HepG2 (cell line): Measurements from ENCODE around the genes MRGPRE and ART1.

DNA sequence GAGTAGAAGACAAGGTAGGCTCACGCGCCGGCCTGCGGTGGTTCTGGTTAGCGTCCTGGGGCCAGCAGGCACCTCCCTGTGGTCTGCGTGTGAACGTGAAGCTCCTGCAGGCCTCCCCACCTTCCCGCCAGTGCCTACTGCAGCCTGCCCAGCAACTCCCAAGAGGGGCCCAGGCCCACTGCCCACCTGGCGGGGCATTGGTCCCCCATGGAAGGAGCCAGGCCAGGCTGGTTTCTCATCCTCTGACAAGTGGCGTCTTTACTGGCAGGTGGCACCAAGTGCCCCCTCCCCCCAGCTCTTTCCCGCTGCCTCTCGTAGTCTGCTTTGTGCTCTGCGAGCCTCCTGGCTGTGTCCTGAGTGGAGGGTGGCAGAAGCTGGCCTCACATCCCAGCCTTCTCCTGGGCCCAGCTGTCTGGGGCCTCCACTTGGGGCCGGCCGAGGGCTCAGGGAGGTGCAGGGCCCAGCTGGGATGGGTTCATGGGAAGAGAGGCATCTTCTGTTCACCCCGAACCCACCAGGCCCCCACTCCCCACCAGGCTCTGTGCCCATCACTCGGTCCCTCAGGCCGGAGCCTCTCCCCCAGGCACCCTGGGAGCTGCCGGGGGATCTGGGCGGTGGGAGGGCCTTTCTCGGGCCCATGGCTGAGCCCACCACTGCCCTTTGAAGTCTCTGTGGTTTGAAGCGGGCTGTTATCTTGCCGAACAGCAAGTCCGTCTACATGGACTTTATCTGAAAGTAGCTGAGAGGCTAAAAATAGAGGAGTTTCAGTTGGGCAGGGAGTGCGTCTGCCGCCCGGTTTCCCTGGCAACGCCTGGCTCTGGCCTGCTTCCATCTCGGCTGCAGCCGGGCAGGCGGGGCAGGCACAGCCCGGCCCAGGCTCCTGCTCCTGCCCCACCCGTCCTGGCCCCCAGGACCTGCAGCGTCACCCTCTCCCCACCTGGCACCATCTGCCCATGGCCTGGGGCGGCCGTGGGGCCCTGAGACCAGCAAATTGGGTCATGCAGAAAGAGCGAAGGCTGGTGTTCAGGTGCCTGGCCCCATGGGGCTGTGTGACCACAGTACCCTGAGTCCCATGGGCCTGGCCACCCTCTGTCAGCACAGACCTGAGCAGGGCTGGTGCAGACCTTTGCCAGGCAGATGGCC is 107.2 kb downstream of the CDKN1C start:
- RRBS, 2 experiments = 6 to 8% methylated on average over 4 of the region's 37 CpGs
CAGE:
- cytosol, long polyA minus RNA = no peak
- cytosol, long polyA plus RNA = no peak
- long polyA plus RNA = no peak
- nucleus, long polyA minus RNA = no peak
- nucleus, long polyA plus RNA = no peak

DNA sequence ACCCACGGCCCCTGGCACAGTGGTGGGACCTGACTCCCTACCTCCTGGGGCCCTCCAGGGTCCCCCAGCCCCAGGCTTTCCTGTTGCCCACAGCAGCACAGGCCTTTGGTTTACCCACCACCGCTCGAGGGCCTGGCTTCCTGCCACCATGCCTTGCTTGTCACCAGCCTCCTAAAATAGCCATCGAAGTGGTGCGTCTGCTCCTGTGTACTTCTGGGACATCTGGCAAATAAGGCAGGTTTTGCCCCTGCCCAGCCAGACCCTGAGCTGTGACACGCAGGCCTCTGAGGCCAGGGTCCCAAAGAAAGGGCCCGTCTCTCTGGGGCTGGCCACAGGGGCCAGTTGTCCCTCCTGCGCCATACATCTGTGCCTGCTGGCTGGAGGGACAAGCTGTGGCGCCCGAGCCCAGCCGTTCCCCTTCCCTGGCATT is 12.5 kb downstream of the SLC22A18 start:
- RRBS, 2 experiments = no CpG with 5 or more reads among the region's 11 CpGs
CAGE:
- cytosol, long polyA minus RNA = no peak
- cytosol, long polyA plus RNA = no peak
- long polyA plus RNA = no peak
- nucleus, long polyA minus RNA = no peak
- nucleus, long polyA plus RNA = no peak

GRCh38 chr11:2943534-2944370 is 14.5 kb upstream of the PHLDA2 start:
- RRBS, 2 experiments = no CpG with 5 or more reads among the region's 16 CpGs
CAGE:
- cytosol, long polyA minus RNA = no peak
- cytosol, long polyA plus RNA = no peak
- long polyA plus RNA = no peak
- nucleus, long polyA minus RNA = no peak
- nucleus, long polyA plus RNA = no peak

- RRBS, 2 experiments = no CpG with 5 or more reads among the region's 5 CpGs
CAGE:
- cytosol, long polyA minus RNA = no peak
- cytosol, long polyA plus RNA = no peak
- long polyA plus RNA = no peak
- nucleus, long polyA minus RNA = no peak
- nucleus, long polyA plus RNA = no peak
Observed at GRCh38 chr11:2963674-2964024, 28.5 kb downstream of the NAP1L4 start.

DNA sequence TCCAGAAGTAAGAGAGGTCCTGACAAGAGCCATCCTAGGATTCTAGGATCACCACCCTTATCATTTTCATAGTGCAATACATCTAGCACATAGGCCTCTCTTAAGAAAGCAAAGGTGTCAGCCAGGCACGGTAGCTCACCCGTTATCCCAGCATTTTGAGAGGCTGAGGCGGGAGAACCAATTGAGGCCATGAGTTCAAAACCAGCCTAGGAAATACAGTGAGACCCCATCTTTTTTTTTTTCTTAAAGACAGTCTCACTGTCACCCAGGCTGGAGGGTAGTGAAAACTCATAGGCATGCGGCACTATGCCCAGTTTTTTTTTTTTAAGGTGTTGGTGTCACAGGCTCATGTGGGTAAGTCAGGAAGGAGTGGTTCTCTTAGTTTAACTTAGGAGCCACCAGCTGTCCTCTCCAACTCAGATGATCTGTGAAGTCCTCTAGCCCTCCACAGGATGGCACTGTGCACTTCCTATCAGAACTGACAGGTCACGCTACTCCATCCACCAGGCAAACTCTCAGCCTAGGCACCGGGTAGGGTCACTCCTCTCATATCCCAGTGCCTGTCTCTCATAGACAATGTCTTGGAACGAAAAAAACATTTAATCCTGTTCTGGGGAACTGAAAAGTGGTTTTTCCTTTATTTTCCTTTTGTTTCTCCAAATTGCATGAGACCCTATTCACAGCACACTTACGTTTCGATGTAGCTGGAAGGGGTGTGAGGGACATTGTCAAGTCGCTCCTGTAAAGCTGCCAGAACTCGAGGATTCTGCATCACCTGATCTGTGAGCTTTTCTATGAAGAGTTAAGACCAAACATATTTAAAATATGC is 16.6 kb downstream of the NAP1L4 start:
- RRBS, 2 experiments = no CpG with 5 or more reads among the region's 11 CpGs
CAGE:
- cytosol, long polyA minus RNA = no peak
- cytosol, long polyA plus RNA = no peak
- long polyA plus RNA = no peak
- nucleus, long polyA minus RNA = no peak
- nucleus, long polyA plus RNA = no peak

GRCh38 chr11:2989035-2989436 is 3.1 kb downstream of the NAP1L4 start:
- RRBS, 2 experiments = no CpG with 5 or more reads among the region's 6 CpGs
CAGE:
- cytosol, long polyA minus RNA = no peak
- cytosol, long polyA plus RNA = no peak
- long polyA plus RNA = no peak
- nucleus, long polyA minus RNA = no peak
- nucleus, long polyA plus RNA = no peak

GRCh38 chr11:3069370-3069778 is 12.2 kb upstream of the CARS1 start:
- RRBS, 2 experiments = no CpG with 5 or more reads among the region's 8 CpGs
CAGE:
- cytosol, long polyA minus RNA = no peak
- cytosol, long polyA plus RNA = no peak
- long polyA plus RNA = no peak
- nucleus, long polyA minus RNA = no peak
- nucleus, long polyA plus RNA = no peak

- RRBS, 2 experiments = no CpG with 5 or more reads among the region's 15 CpGs
CAGE:
- cytosol, long polyA minus RNA = no peak
- cytosol, long polyA plus RNA = no peak
- long polyA plus RNA = no peak
- nucleus, long polyA minus RNA = no peak
- nucleus, long polyA plus RNA = no peak
Observed at GRCh38 chr11:3072742-3073568, 15.7 kb upstream of the CARS1 start.

- RRBS, 2 experiments = no CpG with 5 or more reads among the region's 5 CpGs
CAGE:
- cytosol, long polyA minus RNA = no peak
- cytosol, long polyA plus RNA = no peak
- long polyA plus RNA = no peak
- nucleus, long polyA minus RNA = no peak
- nucleus, long polyA plus RNA = no peak
Observed at GRCh38 chr11:3090810-3091097, 33.5 kb upstream of the CARS1 start.

DNA sequence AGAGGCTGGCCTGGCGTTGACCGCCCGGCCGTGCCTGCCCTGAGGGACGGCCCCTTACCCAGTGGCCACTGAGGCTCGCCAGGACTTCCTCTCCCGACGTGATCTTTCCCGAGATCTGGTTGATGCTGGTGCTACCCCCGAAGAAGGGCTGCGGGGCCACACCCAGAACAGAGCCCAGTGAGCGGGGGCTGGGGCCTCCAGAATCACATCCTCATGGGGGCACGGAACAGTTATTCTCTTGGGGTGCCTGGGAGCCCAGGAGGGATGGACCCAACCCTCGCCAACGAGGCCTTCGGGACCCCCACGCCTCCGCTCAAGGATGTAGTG is 36.4 kb upstream of the CARS1 start:
- RRBS, 2 experiments = no CpG with 5 or more reads among the region's 18 CpGs
CAGE:
- cytosol, long polyA minus RNA = no peak
- cytosol, long polyA plus RNA = no peak
- long polyA plus RNA = no peak
- nucleus, long polyA minus RNA = no peak
- nucleus, long polyA plus RNA = no peak

GRCh38 chr11:3112059-3112884 is 52.8 kb downstream of the OSBPL5 start:
- RRBS, 2 experiments = no CpG with 5 or more reads among the region's 3 CpGs
CAGE:
- cytosol, long polyA minus RNA = no peak
- cytosol, long polyA plus RNA = no peak
- long polyA plus RNA = no peak
- nucleus, long polyA minus RNA = no peak
- nucleus, long polyA plus RNA = no peak

DNA sequence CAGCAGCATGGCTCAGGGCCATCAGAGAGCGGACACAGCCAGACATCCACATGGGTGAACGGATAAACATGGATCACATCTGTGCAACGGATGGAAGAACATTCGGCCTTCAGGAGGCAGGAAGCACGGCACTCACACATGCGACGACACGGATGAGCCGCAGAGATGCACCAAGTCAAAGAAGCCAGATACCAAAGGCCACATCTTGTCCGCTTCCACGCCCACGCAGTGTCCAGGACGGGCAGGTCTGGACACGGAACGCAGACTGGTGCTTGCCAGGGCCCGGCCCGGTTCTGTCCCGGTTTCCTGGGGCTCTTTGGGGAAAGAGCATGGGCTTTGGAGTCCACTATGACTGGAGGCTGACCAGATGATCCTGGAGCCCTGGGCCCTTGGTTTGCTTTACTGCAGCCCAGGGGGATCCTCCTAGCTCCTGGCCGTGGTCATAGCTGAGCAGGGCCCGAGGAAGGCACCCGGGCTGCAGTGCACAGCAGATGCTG is 21.7 kb downstream of the OSBPL5 start:
- RRBS, 2 experiments = no CpG with 5 or more reads among the region's 21 CpGs
CAGE:
- cytosol, long polyA minus RNA = no peak
- cytosol, long polyA plus RNA = no peak
- long polyA plus RNA = no peak
- nucleus, long polyA minus RNA = no peak
- nucleus, long polyA plus RNA = no peak

- RRBS, 2 experiments = no CpG with 5 or more reads among the region's 10 CpGs
CAGE:
- cytosol, long polyA minus RNA = no peak
- cytosol, long polyA plus RNA = no peak
- long polyA plus RNA = no peak
- nucleus, long polyA minus RNA = no peak
- nucleus, long polyA plus RNA = no peak
Observed at GRCh38 chr11:3155601-3155993, 9.5 kb downstream of the OSBPL5 start.

DNA sequence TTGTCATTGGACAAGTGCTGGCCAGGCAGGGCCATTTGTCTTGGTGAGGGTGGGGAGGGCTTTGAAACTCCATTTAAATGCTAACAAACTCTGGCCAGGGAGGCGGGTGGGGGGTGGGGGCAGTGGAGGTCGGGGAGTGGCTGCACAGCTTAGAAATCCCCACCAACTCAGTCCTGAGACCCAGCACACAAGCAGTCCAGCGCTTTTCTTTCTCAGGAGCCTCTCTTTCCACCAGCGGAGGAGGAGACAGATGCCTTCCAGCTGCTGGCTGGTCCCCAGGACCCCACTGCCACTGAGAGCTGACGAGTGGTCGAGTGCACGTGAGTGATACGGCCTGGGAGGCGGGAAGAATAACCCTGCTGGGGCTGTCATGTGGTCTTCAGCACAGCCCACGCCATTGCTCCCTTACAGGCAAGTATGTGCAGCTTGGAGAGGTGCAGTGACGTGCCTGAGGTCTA is 24.2 kb upstream of the OSBPL5 start:
- RRBS, 2 experiments = no CpG with 5 or more reads among the region's 11 CpGs
CAGE:
- cytosol, long polyA minus RNA = no peak
- cytosol, long polyA plus RNA = no peak
- long polyA plus RNA = no peak
- nucleus, long polyA minus RNA = no peak
- nucleus, long polyA plus RNA = no peak

GRCh38 chr11:3231831-3232805 is at the start of gene MRGPRE:
Gene MRGPRE (minus strand): TSS chr11:3232417.
- RRBS, 2 experiments = 53 to 54% methylated on average over 7 to 8 of the region's 45 CpGs
CAGE:
- cytosol, long polyA minus RNA = no peak
- cytosol, long polyA plus RNA = no peak
- long polyA plus RNA = no peak
- nucleus, long polyA minus RNA = no peak
- nucleus, long polyA plus RNA = no peak

- RRBS, 2 experiments = no CpG with 5 or more reads among the region's 38 CpGs
CAGE:
- cytosol, long polyA minus RNA = no peak
- cytosol, long polyA plus RNA = no peak
- long polyA plus RNA = no peak
- nucleus, long polyA minus RNA = no peak
- nucleus, long polyA plus RNA = no peak
Observed at GRCh38 chr11:3404033-3405439, 25.6 kb upstream of the ZNF195 start.

DNA sequence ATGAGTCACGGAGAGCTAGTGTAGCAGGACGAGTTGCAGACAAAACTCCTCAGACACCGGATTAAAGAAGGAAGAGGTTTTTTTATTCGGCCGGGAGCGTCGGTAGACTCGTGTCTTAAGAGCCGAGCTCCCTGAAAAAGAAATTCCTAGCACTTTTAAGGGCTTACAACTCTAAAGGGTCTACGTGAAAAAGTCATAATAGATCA is 94.5 kb upstream of the ZNF195 start:
- RRBS, 2 experiments = no CpG with 5 or more reads among the region's 10 CpGs
CAGE:
- cytosol, long polyA minus RNA = no peak
- cytosol, long polyA plus RNA = no peak
- long polyA plus RNA = no peak
- nucleus, long polyA minus RNA = no peak
- nucleus, long polyA plus RNA = no peak

DNA sequence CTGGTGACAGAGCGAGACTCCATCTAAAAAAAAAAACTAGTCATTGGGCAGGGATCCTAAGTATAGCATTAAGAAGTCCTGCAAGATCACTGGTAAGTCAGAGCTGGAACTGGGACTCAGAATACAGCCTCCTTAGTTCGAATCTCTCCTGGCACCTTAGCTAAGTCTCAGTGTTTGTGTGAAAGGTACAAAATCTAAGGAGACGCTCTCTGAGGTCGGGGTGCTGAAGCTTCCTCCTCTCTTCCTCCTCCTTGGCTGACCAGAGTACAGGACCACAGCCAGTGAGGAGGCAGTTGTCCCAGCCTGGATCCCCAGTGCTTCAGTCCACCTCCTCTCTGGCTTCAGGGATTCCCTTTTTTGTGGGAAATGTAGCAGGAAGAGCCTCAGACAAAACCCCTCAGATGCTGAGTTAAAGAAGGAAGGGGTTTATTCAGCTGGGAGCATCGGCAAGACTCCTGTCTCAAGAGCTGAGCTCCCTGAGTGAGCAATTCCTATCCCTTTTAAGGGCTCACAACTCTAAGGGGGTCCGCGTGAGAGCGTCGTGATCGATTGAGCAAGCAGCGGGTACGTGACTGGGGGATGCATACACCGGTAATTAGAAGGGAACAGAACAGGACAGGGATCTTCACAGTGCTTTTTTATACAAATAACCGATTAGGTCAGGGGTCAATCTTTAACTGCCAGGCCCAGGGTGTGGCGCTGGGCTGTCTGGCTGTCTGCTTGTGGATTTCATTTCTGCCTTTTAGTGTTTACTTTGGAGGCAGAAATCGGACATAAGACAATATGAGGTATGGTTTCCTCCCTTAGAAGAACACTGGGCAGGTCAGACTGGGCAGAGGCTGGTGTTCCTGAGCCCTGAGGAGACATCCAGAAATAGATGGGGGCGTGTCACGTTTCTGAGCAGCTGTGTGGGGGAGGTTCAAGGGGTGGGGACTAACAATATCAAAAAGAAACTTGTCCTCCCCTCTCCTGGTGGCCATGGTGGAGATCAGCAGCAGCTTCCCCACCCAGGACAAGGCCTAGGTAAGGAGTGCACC is at the start of gene ART1:
Gene ART1 (plus strand): TSS at position 972 of the 1,037 bp plus-strand sequence.
- RRBS, 2 experiments = no CpG with 5 or more reads among the region's 18 CpGs
CAGE:
- cytosol, long polyA minus RNA = no peak
- cytosol, long polyA plus RNA = no peak
- long polyA plus RNA = no peak
- nucleus, long polyA minus RNA = no peak
- nucleus, long polyA plus RNA = no peak

DNA sequence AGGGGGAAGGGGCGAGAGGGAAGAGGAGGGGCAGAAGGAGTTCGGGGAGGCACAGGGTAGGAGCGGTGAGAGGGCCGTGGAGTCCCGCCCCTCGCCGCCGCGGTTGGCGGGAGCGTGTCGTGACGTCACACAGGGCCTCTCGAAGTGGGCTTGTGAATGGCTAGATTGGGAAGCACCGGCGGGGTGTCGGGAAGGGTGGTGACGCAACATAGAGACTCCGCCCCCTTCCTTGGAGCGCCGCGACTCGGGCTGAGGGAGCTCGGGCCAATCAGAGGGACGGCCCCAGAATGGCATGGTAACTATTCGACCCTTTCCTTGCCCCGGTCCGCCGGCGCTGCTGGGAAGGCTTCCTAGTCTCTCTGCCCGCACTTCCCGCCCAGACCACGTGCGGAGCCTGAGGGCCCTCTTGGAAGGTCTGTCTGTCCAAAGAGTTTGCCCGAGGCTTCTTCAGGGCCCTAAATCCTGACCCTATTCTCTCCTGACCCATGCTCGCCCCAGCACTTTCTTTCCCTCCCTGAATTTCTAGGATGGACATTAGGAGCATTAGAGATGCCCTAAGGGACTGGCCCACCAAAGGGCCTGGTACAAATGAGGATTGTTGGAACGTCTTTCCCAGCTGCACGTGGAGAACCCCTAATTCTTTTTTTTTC is 459 bp upstream of the NUP98 start:
- RRBS, 2 experiments = no CpG with 5 or more reads among the region's 38 CpGs
CAGE:
- cytosol, long polyA minus RNA = start-site peak on the plus strand centred at position 213 of the sequence, 42 bp wide, 251 reads
- cytosol, long polyA plus RNA = start-site peak on the plus strand centred at position 223 of the sequence, 25 bp wide, 288 and 141 reads in 2 replicates
- long polyA plus RNA = start-site peak on the plus strand centred at position 230 of the sequence, 21 bp wide, 28 and 86 reads in 2 replicates
- nucleus, long polyA minus RNA = no peak
- nucleus, long polyA plus RNA = start-site peak on the plus strand centred at position 228 of the sequence, 16 bp wide, 91 and 92 reads in 2 replicates

GRCh38 chr11:3859448-3860078 is 4.1 kb downstream of the STIM1 start:
- RRBS, 2 experiments = no CpG with 5 or more reads among the region's 1 CpG
CAGE:
- cytosol, long polyA minus RNA = no peak
- cytosol, long polyA plus RNA = no peak
- long polyA plus RNA = no peak
- nucleus, long polyA minus RNA = no peak
- nucleus, long polyA plus RNA = no peak